Osteoblast (primary cell): Measurements from ENCODE around the gene KCTD17.

DNA sequence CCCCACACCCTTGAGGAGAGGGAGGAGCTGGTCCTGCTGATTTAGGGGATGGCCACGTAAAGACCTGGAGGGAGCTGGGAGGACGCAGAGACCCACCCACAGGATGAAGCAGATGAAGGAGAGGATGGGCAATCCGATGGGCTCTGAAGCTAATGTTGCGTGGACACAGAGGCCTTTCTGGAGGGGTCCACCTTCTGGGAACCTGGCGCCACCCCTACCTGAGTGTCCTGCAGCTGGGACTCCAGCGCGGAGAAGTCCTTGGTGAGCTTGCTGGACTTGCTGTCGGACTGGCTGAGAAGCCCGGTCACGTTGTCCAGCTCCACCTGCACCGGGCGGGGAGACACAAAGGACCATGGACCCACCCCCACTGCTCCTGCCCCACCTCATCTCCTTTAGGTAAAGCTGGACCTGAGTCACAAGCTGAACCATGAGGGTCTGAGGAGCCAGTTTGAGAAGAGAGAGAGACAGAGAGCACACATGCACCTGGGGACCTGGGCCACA, 40.7 kb downstream of the APOL1 start:
- CAGE, long polyA plus RNA = no peak
- RRBS = no CpG with 5 or more reads among the region's 12 CpGs

DNA sequence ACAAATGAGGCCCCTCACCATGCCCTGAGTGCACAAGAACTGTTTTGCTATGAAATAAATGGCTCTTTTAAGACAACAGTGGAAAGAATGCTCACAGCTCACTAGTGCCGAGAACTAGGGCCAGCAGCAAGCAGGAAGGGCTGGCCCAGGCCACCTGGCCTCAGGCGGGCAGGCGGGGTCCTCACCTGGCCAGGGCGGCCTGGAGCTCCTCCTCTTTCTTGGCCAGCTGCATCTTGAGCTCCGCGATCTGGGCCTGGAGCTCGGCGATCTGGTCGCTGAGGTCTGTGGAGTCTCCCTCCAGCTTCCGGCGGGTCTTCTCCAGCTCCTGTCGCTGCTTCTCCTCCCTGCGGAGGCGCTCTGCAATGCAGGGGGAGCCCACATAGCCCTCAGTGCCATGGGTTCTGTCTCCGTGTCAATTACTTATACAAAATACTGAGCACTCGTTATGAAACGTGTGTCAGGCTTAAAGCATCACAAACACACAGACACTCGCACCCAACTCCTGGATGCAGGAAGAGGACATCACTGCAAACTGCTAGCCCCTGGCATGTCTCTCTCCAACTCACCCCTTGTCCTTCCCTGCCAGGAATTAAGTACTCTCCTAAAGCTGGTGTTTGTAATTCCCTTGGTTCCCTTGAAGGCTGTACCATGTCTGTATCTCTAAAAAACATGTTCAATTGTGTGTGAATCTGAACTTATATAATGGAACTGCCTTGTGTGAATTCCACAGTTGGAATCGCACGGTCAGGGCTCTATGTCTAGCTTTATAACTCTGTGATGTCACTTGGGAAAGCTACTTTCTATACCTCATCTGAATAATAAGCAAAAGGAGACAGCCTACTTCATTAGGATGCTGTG, 44.0 kb downstream of the APOL1 start:
- CAGE, long polyA plus RNA = no peak
- RRBS = no CpG with 5 or more reads among the region's 20 CpGs

GRCh38 chr22:36311691-36312513, 59.0 kb downstream of the APOL1 start:
- CAGE, long polyA plus RNA = no peak
- RRBS = 66% methylated on average over 10 of the region's 27 CpGs

DNA sequence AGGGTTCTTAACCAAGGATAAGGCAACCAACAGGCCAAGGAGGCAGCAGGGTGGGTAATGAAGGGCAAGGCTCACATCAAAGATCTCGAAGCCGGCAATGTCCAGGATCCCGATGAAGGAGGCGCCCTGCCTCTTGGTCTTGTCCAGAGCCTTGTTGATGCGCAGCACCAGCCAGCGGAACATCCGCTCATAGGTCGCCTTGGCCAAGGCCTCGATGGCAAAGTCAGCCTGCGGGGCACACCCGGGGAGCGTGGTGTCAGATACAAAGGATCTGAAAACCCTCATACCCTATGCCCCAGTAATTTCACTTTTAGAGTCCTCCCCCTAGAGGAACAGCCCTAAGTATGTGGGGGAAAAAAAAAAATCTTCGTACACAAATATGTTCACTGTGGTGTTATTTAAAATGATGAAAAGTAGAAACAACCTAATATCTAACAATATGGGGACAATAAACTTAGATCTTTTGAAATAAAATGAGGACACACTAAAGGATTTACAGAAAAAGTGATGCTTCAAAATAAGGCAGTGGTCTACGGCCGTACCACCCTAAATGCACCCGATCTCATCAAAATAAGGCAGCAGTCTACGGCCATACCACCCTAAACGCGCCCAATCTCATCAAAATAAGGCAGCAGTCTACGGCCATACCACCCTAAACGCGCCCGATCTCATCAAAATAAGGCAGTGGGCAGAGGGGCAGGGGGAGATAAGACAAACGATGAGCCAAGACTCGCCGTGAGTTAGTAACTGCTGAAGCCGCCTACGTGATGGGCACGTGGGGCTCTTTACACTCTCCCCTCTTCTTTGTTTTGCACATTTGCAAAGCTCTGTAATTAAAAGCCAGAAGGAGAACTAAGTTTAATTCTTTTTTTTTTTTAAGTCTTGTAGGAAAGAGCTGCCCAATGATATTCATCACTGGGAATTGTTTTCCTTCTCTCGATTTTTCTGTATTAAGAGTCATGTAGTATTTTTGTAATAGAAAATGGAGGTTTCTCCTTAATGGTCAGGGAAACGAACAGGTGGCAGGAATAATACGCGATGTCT, 63.8 kb downstream of the APOL1 start:
- CAGE, long polyA plus RNA = no peak
- RRBS = no CpG with 5 or more reads among the region's 33 CpGs

DNA sequence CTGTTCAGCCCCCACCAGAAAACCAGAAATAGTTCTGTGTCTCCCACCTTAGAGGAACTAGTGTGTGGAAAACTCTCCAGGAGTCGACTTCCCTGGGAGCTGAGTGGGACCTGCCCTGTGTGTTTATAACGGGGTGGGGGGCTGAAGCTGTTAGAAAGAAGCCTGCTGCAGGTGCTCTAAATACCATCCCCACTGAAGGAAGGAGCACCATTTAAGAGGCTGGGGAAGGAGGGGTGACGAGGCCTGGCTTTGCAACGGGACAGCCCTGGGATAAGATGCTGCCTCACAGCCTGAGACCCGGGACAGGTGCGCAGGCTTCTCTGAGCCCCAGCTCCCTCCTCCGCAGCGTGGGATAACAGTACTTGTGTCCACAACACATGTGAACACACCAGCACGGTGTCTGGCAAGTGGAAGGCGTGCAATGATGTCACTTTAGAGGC, 60.0 kb downstream of the MYH9 start:
- CAGE, long polyA plus RNA = no peak
- RRBS = no CpG with 5 or more reads among the region's 10 CpGs

DNA sequence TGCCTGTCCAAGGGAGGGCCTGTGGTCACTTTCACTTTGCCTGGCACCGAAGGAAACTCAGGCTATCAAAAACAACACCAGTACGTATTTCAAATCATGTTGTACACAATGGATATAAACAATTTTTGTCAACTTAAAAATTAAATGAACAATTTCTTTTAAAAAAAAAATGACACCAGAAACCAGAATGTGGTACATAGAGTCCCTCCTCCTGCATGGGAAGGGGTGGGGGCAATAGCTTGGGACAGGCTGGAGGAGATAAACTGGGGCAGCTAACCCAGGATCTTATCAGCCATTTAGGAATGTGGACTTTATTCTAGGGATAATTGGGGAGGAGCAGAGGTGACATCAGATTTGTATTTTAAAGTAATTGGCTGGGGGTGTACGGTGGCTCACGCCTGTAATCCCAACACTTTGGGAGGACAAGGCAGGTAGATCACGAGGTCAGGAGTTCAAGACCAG, 26.3 kb downstream of the MYH9 start:
- CAGE, long polyA plus RNA = no peak
- RRBS = no CpG with 5 or more reads among the region's 5 CpGs

- CAGE, long polyA plus RNA = no peak
- RRBS = no CpG with 5 or more reads among the region's 11 CpGs
Measured at GRCh38 chr22:36398487-36399044, 10.8 kb upstream of the MYH9 start.

DNA sequence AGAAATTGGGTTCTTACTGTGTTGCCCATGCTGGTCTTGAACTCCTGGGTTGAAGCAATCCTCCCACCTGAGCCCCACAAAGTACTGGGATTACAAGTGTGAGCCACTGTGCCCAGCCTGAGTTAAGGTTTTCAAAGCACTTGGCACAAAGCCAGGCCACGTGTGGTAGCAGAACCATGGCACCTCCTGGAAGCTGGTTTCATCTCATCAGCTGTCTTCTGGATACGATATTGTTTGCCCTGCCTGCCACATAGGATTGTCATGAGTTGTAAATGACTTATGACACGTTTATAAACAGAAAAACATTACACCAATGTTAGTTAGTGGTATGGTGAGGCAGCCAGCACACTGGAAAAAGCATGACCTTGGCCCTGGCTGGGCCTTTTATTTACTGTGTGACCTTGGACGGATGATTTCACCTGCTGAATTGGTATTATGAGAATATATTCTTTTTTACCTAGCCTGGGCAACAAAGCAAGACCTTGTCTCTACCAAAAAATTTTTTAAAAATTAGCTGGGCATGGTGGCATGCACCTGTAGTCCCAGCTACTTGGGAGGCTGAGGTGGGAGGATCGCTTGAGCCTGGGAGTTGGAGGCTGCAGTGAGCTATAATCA, 23.8 kb upstream of the MYH9 start:
- CAGE, long polyA plus RNA = no peak
- RRBS = no CpG with 5 or more reads among the region's 5 CpGs

DNA sequence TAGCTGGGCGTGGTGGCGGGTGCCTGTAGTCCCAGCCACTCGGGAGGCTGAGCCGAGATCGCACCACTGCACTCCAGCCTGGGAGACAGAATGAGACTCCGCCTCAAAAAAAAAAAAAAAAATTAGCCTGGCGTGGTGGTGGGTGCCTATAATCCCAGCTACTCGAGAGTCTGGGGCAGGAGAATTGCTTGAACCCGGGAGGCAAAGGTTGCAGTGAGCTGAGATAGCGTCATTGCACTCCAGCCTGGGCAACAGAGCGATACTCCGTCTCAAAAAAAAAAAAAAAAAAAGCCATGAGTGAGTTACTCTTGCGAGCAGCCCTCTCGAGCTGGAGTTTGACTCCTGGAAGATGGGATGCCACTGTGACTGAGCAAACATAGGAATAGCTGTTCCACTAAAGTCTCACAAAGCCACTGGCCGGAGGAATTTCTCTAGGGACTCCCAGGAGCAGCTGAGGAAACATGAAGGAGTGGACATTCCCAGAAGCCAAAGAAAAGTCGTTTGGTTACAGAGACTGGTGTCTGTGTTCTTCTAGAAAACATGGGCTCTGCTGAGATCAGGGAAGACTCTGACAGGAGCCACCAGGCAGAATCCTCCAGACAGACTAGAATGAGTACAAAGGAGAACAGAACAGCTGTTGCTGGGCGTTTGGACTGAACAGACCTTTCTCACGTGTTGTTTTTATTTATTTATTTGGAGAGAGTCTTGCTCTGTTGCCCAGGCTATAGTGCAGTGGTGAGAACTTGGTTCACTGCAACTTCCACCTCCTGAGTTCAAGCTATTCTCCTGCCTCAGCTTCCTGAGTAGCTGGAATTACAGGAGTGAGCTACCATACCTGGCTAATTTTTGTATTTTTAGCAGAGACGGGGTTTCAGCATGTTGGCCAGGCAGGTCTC, 32.4 kb upstream of the MYH9 start:
- CAGE, long polyA plus RNA = no peak
- RRBS = no CpG with 5 or more reads among the region's 19 CpGs

DNA sequence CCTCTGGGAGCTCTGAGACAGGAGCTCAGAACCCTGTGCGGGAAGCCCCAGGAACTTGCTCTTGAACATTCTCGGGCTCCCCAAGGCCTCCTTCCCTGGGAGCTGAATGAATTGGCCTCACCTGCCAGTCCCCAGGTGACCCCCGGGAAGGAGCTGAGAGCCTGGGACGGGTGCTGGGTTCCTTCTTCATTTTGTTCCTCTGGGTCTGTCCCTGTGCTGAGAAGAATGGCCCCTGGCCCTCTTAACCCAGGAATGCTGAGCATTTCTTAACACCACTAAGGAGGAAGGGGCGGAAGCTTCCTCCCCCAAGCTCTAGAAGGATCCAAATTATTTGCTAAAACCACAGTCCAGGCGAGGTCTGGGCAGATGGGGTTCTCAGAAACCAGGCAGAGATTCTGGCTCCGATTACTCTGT, 44.7 kb upstream of the MYH9 start:
- CAGE, long polyA plus RNA = no peak
- RRBS = no CpG with 5 or more reads among the region's 7 CpGs

DNA sequence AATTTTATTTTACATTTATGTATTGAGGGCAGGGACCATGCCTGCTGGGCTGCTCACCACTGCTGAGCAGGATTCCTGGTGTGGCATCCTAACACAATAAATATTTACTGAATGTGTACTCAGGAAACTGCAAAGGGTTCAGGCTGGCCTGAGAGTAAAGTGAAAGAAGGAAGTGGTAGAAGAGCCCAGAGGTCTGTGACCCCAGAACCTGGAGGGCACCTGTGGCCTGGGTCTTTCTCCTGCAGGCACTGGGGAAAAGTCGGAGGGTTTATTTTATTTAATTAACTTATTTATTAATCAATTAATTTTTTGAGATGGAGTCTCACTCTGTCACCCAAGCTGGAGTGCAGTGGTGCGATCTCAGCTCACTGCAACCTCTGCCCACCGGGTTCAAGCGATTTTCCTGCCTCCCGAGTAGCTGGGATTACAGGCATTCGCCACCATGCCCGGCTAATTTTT, 28.2 kb downstream of the TXN2 start:
- CAGE, long polyA plus RNA = no peak
- RRBS = no CpG with 5 or more reads among the region's 7 CpGs

DNA sequence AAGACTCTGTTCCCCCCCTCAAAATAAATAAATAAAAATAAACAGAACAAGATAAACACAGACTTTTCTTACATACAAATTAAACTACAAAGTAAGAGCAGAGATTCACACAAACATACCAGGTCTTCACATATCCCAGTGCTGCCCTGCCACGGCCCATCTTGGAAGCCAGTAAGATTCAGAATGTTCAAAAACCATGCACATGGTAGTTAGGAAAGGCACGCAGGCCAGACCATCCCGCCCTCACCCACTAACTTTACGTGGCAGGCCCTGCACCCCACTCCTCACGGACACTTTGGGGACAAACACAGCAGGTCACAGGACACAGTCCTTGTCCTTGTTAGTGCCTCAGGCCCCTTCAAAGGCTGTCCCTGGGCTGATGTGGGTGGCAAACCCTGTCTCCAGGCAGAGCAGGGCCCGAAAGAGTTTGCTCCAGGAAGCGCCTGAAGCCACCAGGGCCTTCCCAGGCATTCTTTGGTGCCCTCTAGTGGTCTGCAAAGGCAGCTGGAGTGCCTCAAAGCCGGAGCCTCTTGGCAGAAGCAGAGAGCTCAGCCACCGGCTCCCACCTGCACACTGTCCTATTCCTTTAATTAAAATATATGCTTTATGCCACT, 11.4 kb downstream of the TXN2 start:
- CAGE, long polyA plus RNA = no peak
- RRBS = 18% methylated on average over 1 of the region's 9 CpGs

GRCh38 chr22:36536716-36537253, 7.8 kb upstream of the EIF3D start:
- CAGE, long polyA plus RNA = no peak
- RRBS = no CpG with 5 or more reads among the region's 8 CpGs

- CAGE, long polyA plus RNA = no peak
- RRBS = 60% methylated on average over 10 of the region's 11 CpGs
Measured at GRCh38 chr22:36823341-36823652, 6.5 kb upstream of the PVALB start.

DNA sequence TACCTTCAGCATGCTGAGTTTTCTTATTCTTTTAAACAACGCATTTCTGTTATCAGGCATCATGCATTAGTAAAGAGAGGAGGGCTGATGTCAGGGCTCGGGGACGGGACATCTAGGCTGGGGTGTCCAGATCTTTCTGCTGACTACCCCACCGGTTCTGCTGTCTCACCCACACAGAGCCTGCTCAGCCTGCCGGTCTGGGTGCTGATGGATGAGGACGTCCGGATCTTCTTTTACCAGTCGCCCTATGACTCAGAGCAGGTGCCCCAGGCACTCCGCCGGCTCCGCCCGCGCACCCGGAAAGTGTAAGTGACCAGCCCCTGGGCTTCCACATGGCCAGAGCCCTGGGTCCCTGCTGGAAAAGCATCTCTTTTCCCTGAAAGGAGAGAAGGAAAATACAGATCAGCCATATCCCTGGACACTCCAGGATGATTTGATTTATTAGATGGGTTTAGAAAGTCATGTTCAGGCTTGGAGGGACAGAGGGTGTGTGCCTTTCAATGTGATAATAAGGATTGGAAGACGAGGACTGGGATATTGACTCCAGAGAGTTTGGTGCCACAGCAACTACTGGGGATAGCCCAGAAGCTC, 9.5 kb downstream of the NCF4 start:
- CAGE, long polyA plus RNA = no peak
- RRBS = 72% methylated on average over 6 of the region's 15 CpGs

GRCh38 chr22:36940634-36941026, 27.2 kb downstream of the CSF2RB start:
- CAGE, long polyA plus RNA = no peak
- RRBS = no CpG with 5 or more reads among the region's 3 CpGs

- CAGE, long polyA plus RNA = no peak
- RRBS = no CpG with 5 or more reads among the region's 13 CpGs
Measured at GRCh38 chr22:36977295-36977763, 30.3 kb downstream of the TEX33 start.

DNA sequence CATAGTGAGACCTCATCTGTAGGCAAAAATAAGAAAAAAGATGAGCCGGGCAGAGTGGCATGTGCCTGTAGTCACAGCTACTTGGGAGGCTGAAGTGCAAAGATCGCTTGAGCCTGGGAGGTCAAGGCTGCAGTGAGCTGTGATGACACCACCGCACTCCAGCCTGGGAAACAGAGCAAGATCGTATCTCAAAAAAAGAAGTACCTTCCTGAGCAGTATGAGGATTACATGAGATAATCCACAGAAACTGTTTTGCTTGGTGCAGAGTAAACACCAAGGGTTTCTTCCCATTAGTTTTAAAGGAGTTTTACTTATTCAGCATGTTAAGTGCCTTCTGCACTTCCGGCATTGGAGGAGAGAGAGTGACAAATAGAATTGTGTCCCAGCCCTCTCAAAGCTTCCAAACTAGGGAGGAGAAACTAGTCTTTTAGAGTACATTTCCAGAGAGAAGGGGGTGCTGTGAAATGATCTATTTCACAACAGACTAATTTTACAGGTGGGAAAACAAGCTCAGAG, 12.4 kb downstream of the MPST start:
- CAGE, long polyA plus RNA = no peak
- RRBS = no CpG with 5 or more reads among the region's 5 CpGs

DNA sequence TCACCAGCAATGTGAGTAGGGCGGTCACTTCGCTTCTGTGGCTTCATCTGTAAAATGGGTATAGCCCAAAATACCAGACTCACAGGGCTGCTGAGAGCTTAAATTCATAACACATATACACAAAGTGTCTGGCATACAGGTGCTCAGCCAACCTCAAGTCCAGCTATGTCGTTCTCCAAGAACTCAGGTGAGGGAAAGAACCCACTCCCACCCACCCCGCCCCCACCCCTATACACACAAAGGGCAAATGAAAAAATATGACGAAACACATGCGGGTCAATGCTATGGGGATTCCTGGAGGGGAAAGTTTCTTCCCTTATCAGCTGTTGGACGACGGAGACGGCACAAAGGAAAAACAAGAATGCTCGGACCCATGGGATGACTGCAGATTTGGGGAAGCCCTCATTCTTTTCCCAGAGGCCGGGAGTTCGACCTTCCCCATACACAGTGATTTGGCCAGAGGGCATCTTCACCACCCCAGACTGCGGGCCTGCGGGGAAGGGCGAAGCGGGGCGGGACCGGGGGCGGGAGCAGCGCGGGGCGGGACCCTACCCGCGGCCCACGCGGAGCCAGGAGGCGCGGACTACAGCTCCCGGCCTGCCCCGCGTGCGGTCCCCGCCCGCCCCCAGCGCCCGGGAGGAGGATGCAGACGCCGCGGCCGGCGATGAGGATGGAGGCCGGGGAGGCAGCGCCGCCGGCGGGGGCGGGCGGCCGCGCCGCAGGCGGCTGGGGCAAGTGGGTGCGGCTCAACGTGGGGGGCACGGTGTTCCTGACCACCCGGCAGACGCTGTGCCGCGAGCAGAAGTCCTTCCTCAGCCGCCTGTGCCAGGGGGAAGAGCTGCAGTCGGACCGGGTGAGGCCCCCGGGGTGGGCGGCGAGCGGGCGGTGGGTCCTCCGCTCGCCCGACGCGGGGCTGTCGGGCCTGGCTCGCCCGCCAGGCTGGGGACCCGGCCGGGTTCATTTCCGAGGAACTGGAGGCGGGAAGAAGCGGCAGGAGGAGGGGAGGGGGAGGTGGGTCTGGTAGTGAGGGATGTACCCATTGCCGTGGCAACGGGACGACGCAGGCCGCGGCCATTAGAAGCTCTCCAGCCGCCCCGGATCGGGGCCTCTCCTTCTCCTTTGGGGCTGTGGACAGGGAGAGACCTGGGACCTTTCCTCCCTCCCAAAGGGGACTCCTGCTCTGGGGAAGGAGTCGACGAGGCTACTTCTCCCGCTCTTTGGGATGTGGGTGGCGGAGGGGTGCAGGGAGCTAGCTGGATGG, at the start of gene KCTD17:
Gene KCTD17, plus strand, starts transcription at position 646 of the 1,261 bp plus-strand sequence.
- CAGE, long polyA plus RNA = no peak
- RRBS = 1% methylated on average over 52 of the region's 93 CpGs

DNA sequence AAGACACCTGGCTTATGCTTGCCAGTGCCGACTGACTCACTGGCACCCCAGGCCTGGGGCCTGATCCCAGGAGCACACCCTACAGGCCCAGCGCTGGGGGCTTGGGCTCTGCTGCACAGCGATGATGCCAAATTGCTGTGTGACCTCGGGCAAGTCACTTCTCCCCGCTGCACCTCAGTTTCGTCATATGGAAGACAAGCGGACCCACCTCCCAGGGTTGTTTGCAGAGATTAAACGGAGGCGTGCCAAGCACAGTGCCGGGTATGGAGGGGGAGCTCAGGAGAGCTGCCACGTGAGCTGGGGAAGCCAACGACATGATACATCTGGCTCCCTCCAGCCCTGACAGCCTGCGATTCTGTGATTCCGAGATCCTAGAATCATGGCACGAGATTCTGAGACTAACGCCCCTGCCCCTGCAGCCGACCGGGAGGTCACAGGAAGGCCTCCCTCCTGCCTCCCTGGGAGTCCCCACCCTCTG, 987 bp downstream of the SSTR3 start:
- CAGE, long polyA plus RNA = no peak
- RRBS = no CpG with 5 or more reads among the region's 18 CpGs